Measurements from ENCODE around the gene GNPDA2.

DNA sequence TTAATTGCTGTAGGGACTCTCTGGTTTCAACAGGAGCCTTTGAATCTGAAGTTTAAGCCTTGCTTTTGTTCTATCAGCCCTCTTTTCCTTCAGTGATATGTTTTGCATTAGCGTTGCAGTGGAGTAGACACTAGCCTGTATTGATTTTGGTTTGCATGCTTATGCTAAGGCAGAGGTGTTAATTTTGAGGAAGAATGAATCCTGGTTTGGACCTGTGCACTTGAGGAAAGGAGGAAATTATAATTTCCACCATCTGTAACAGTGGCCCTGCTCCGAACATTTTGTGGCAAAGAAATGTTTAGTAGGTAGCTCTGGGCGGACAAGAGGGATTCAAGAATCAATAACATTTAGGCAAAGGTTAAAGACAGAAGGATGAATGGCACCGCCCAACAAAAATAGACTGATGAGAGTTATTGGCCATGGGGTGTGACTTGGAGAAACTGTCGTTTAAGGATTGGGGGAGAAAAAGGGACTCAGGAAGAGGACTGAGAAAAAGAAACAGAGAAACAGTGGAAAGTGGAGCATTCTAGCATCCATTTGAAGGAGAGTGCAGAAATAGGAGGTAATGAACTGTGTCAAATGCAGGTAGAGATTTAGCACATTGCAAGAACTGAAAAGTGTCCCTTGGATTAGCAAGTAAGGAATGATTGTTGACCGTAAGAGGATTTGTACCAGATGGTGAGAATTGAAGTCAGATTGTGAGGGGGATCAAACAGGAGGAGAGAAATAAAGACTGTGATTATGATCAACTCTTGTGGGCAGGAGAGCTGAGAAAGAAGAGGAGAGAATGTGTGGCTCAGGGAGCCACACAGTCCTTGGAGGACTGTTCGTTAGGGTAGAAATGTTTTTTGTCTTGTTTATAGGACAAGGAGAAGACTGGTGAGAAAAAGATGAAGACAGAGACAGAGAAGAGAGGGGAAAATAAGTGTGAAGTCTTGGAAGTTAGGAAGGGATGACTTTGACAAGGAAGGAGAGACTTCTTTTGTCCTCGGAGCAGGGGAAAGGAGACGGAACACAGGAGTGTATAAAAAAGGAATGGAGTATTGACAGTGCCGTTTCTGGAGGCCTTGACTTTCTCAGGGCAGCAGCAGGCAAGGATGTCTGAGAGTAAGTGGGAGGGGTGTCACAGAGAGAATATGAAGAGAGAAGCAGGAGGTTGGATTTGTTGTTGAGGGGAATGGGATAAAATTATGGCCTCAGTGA is 32.8 kb downstream of the LIMCH1 start:
- PRO-cap = no peak

DNA sequence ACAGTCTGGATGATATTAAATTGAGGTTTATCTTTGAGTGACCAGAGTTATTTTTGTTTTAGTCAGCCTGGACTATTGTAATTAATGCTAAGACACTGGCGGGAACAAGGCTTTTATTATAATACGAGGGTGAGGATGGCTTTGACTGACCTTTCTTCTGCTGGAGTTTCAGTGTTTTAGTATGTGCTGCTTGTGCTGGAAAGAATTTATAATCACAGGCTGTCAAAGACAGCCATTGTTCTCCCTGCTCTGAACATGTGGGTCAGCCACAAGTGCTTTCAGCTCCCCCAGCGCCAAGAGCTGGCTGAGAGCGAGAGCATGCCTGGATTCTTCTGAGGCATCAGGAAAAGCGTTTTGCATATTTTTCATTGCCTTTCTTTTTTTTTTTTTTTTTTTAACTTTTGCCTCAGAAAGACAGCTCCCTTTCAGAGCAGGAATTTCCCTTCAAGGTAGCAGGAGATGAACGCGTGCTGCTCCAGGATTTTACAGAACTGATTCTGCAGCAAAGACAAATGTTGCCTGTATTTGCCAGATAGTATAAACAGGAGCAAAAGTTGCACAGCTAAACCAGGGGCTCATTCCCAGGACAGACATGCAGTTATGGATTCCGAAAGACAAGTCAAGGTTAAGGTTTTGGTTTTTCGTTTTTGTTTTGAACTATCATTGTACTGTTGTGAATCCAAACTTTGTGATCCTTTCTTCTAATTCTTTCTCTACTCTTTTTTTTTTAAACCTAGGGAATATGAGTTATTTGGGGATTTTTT is 74.7 kb downstream of the LIMCH1 start:
- PRO-cap = no peak

GRCh38 chr4:41684627-41685008 is 63.9 kb downstream of the PHOX2B start:
- PRO-cap = no peak

DNA sequence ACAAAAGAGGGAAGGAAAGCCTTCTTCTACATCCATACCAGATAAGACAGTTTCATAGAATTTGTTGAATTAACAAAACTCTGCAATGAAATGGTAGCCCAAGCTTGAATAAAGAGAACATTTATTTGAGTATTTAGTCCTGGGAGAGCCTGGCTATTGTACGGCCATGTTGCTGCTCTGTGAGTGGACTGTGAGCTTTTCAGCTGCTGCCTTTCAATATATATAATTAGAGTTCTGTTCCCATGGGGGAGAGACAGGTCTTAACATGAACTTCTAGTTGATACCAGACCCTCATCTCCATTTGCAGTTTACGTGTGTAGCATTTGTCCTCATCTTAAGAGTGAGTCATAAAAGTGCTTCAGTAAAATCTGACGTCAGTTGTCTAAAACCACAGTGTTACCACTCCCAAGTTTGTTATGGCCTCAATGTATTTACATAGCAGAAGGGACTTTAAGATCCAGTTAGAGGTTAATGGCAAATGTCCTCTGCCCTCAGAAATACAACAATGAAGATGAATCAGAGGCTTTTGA is 38.7 kb downstream of the PHOX2B start:
- PRO-cap = no peak

- PRO-cap = no peak
These were observed 1.2 kb upstream of the TMEM33 start for GRCh38 chr4:41933894-41934479.

DNA sequence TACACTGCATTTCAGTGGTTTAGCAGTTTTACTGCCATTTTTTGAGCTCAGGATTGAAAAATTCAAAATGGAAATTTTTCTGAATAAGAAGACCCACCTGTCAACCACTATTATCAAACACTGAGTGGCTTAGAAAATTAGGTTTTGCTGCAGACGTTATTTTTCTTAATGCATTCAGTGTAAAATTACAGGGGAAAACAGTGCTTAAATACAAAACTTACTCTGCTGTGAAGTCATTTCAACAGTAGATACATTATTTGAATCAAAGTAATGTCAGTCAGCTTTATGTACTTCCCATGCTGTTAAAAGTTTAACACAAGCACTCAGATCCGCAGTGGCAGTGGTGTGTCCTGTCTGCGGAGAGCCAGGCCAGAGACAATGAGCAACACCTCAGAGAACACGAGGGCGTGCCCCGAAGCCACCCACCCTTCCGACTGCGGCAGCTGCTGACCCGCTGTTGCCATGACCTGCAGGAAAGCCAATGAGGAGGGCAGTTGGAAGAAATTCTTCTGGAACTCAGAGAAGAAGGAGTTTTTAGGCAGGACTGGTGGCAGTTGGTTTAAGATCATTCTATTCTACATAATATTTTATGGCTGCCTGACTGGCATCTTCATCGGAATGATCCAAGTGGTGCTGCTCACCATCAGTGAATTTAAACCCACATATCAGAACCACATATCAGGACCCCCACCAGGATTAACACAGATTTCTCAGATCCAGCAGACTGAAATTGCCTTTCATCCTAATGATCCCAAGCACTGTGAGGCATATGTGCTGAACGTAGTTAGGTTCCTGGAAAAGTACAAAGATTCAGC is 38.6 kb downstream of the SLC30A9 start:
- PRO-cap = no peak

- PRO-cap = no peak
These were observed 14.8 kb downstream of the SHISA3 start for GRCh38 chr4:42412025-42412584.

DNA sequence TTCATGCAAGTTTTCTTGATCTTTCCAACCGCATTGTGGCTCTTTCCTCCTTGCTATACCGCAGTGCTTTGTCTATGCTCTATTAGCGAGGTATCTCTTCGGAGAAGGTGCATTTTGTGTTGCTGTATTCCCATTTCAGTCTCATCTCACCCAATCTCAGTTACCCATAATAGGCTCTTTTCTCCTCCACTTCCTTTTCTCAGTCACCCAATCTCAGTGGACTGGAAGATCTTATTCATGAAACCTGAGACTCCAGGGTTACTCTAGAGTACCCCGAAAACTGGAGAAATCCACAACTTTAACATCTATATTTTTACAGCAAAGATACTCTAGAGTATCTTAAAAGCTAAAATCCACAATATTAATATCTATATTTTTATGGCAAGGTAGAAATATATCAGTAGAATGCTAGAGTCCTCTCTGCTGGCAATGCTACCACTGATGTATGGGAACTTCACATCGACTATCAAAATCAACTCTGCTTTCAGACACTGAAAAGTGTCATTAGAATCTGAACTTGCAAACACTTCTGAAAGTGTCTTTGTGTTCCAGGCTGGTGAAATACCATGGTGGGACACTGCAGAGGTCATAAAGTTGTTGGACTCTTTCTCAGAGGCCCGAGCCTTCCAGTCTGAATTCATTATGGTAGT is 34.8 kb downstream of the SHISA3 start:
- PRO-cap = no peak

DNA sequence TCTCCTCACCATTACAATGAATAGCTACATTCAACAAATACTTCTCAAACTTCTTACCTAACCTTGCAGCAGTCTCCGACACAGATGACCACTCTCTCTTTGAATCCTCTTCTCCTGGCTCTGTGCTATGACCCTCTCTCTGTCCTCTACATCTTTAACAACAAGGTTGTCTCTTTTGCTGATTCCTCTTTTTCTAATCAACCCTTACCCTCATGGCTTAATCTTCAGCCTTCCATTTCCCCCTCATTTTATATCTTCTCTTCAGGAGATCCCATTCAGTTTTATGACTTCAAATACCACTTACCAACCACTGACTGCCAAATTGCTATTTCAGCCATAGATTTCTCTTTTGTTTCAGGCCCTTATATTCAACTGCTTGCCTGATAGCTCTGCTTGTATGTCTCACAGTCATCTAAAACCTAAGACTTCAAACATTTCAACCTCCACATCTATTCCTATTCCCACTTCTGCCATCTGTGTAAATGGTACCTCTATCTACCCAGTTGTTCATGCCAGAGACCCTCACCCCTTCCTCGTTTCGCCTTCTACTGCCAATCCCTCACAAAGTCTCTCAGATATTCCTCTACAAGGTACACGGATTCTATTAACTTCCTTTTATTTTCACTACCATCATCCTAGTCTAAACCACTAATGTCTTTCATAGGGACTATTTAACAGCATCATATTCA is 110.0 kb downstream of the ATP8A1 start:
- PRO-cap = no peak

- PRO-cap = no peak
These were observed 14.5 kb upstream of the ATP8A1 start for GRCh38 chr4:42671272-42671927.

DNA sequence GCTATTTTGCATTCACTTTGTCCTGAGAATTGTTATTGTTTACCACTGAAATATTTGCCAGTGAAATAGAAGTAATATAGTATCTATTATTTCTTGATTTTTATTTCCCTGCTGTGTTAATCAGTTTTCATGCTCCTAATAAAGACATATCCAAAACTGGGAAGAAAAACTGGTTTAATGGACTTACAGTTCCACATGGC is 408.1 kb downstream of the GRXCR1 start:
- PRO-cap = no peak

DNA sequence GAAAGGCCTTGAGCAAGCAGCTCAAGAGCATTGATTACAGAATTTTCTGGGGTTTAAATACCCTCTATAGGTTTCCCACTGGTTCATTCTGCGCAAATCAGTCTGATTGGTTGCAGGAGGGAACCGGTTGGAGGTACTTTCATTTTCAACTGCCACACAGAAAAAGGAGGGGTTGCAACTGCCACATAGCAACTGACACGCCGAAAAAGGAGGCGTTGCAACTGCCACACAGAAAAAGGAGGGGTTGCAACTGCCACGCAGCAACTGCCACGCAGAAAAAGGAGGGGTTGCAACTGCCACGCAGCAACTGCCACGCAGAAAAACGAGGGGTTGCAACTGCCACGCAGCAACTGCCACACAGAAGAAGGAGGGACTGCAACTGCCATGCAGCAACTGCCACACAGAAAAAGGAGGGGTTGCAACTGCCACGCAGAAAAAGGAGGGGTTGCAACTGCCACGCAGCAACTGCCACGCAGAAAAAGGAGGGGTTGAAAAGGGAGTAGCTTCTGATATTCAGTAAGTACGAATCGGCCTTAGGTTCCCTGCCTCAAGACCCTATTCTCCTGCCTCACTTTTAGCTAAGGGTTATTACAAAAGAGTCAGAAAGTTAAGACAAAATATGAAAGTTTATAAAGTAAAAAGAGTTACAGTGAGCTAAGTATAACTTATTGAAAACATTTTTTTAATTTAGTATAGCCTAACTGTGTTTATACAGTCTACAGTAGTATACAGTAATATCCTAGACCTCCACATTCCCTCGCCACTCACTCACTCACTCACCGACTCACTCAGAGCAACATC is 431.9 kb downstream of the KCTD8 start:
- PRO-cap = no peak

- PRO-cap = unidirectional peak, plus-strand start at chr4:44726219; bidirectional peak, plus-strand start at chr4:44726662, minus-strand start at chr4:44726556
These were observed at the start of gene GNPDA2 for GRCh38 chr4:44725598-44726726. GNPDA2 (minus strand) TSS chr4:44726556.

DNA sequence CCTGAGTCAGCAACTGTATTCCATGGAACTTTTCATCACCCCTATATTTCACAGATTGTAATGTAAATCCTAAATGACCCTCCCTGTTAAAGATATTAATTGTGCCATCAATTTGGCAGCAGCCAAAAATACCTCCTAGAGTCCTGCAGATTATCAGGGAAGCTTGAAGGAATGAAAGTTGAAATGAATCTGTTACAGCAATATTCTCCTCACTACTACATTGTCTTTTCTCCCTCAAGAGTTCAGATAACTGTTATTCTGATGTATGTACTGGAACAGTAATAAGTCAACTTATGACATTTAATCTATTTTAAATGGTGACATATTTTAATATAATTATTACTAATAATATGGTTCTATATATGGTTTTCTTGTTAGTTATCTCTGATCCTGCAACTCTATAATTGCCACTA is 16.7 kb downstream of the GABRA2 start:
- PRO-cap = no peak

DNA sequence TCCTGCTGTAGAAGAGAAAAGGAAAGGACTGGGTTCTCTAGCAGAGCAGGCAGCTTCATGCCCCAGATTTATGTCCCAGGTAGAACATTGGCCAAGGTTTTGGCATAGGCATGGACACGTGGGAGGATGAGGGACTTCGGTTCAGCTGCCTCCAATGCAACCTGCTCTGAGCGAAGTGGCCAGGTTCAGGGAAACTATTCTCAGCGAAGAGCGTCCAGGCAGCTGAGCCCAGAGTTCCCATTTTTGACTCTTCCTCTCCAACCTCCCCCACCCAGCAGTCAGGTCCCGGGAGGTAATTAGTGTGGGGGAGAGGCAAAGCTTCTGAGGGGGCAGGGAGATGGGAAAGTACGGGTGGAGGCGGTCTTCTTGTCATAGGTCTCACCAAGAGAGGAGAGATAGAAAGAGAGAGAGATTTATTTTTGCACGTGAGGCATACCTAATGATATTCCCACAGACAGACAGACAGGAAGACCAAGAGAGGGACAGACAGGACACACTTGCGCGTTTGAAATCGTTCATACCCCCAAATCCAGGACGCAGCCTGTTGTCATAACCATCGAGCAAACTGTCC is 989 bp downstream of the GABRA4 start:
- PRO-cap = no peak

- PRO-cap = no peak
These were observed 132.4 kb downstream of the CORIN start for GRCh38 chr4:47705333-47705934.

DNA sequence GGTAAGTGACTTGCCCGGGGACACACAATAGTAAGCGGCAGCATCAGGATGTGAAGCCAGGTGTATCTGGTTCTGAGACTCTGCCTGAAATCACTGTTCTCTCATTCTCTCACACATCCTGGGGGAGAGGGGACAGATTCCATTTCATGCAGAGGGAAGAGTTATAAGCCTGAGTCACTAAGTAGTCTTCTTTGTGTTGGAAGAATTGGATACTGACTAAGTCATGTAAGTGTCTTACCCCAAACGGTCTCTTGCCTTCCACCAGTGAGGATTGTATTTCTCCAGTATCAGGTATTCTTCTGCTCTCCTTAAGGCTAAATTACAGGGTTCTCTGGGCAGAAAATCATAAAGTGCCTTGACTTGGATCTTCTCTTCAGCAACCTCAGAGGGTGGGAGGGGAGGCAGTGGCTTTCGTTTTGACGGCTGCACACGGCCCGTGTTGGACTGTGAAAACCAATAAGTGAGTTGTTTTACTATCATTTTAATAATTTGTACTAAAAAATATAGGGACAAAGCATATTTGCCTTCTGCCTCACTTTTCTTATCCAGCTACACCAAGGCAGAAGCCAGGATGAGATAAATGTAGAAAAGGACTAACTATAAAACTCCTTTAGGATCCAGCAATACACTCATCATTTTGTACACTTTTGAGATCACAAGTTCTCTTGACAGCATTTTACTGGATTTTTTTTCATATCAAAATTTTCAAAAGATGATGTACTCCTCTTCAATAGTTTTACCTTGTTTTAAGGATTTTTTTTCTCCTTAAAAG is 21.8 kb downstream of the TXK start:
- PRO-cap = no peak

GRCh38 chr4:48127369-48128542 is 6.3 kb downstream of the TXK start:
- PRO-cap = no peak

DNA sequence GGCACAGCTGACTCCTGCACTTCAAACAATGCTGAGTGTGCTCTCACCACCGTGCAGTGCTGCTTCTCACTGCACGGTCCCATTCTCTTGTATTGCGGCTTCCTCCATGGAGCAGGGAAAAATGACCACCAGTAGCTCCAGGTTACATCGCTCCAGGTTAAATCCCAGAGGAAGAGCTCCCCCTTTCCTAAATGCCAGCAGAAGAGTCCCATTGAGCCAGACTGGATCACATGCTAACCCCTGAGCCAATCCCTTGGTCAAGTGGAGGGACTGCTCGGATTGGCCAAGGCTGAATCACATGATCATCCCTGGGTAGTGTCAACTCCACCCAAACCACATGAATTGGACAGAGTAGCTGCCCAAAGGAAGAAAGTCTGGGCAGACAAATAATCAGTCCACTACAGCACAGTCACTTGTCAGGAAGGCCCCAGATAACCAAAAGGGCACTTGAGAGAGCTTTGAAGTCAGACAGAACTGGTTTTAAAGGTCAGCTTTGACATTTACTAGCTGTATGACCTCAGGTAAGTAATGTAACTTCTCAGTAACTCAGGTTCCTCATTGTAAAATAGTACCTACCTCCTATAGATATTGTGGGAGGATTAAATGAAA is 14.4 kb downstream of the TEC start:
- PRO-cap = no peak

GRCh38 chr4:48268863-48269747 is 533 bp downstream of the TEC start:
- PRO-cap = bidirectional peak, plus-strand start at chr4:48269511, minus-strand start at chr4:48269417

Measured in sternocleidomastoid (tissue), 1 donor.